Measurements from ENCODE around the gene RPN2.

- RRBS: no CpG with 5 or more reads among the region's 7 CpGs
These were observed 14.6 kb upstream of the AAR2 start for GRCh38 chr20:36221484-36222250.

DNA sequence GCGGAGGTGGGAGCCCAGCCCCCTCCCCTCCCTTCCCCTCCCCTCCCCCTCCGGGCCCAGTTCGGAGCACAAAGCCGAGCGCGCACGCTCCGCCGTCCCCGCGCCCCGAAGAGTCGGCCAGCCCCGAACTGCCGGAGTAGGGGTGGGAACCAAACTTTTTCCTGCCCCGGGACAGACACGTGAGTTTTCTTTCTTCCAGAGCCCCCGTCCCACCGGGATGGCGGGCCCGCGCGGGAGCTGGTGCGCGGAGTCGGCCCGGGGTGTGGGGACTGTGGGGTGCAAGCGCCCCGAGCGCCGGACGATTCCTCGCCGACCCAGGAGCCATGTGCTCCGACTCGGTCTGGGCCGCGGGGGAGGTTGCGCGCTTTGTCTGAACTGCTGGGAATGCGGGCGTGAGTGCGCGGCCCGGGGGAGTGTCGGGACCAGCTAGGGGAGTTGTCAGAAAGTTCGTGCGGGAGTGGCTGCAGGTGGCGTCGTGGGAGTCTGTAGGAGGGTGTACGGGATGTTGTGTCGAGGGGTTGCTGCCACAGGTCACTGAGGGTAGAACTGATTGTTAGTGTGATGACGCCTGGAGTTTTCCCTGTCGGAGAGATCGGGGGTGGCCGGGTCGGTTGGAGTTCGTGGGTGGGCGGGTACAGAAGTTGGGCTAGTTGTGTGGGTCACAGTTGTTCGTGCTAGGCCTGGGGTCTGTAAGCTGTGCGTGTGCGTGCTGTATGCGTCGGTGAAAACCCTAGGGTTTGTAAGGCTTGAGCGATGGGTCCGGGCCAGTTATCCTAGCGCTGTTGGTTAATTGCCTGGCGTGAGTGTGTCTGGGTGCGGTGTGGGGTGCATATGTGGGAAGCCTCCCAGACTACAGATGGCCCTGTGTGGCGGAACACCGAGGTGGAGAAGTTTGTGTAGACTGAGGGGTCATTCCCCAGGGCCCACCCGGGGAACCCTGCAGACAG is 1.3 kb downstream of the TGIF2 start:
- RRBS: 2% methylated on average over 26 of the region's 72 CpGs

DNA sequence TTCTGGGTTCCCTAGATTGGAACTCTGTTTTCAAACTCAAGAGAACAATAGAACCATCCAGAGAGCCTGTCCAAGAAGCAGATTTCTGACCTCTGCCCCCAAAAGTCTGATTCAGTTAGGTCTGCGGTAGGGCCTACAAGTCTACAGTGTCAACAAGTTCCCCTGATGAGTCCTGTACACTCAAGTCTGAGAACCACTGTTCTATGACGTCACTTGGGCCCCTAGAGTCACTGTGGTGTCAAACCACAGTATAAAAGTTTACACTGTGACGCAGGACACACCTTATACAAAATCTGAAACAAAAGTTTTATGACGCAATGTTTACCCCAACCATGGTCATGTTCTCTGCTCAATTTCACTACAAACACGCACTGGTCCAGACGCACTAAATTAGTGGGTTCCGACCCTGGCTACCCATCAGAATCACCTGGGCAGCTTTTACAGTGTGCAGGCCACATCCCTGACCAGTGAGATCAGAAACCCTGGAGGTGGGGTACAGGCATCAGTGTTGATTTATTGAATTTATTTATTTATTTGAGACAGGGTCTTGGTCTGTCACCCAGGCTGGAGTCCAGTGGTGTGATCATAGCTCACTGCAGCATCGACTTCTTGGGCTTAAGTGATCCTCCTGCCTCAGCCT is 17.8 kb downstream of the SLA2 start:
- RRBS: no CpG with 5 or more reads among the region's 8 CpGs

GRCh38 chr20:36644193-36644676 is 1.8 kb downstream of the SLA2 start:
- RRBS: no CpG with 5 or more reads among the region's 5 CpGs

DNA sequence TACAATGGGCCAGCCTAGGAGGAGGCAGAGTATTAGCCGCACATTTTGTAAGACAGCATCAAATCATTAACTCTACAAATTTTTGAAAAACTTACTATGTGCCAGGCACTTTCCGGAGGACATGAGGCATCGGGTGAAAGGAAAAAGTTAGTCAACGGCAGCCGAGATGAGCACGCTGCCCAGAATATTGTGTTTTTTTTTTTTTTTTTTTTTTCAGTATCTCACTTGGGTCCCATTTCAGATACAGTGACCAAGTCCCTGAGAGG is 1.4 kb downstream of the SLA2 start:
- RRBS: no CpG with 5 or more reads among the region's 6 CpGs

DNA sequence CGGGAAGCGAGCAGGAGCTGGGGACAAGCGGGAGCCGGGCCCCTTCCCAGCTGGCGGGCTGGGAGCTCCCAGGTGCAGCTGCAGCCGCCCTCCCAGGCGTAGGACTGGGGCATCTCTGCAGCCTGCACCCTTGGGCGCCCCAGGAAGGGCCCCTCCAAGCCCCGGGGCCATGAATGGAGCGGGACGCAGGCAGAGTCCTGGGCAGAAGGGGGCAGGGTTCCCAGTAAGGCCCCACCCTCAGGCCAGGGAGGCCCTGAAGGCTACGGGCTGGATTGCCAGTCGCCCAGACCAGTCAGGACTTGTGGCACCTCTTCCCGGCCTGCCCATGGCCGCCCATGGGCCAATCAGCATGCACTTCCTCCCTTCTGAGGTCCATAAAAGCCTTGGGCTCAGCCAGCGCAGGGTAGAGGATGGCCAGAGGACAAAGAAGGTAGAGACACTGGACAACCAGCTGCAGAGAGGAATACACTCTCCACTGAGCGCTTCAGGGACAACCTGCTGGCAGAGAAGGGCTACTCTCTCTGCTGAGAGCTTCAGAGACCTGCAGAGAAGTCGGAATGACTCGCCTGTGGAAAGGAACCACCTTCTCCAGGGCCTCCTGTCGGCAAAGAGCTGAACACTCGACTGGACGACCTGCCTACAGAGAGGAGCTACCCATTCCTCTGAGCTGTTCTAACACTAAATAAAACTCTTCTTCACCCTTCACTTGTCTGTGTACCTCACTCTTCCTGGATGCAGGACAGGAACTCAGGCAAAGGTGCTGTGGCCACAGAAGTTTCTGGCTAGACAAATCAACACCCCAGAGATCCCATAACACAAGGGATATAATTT is 31.3 kb upstream of the SLA2 start:
- RRBS: no CpG with 5 or more reads among the region's 22 CpGs

DNA sequence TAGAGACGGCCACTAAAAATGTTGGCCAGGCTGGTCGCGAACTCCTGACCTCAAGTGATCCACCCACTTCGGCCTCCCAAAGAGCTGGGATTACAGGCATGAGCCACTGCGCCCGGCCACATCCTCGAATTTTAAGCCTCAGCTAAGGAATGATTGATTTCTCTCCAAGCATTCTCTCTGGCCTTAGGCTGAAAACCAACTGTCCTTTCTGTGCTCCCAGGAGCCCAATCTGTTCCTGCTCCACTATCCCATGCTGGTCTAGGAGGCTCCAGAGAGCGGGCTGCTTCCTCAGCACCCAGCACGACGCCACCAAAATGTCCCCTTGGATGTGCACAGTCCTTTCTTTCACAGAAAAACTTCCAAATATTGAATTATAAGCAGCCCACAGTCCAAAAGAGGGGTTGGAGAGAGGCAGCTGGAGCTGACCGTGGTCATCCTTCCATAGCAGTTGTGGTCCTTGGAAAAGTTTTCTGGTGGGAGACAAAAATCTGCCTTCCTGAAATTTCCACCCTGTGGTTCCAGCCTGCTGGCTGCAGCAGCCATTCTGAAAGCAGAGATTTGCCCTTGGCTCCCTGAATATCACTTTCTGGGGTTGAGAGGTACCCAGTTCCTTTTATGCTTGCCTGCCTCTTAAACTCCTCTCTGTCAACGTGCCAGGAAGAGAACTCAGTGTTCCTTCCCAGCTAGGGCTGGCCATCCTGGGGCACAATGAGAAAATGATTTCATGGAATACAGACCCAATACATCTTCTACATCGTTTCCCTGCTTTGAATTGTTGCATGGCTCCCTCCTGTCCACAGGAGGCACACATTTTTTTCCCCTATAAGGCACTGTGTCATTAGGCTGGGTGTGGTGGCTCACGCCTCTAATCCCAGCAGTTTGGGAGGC is 1.4 kb upstream of the DSN1 start:
- RRBS: no CpG with 5 or more reads among the region's 14 CpGs

GRCh38 chr20:36808378-36809338 is 35.1 kb upstream of the DSN1 start:
- RRBS: no CpG with 5 or more reads among the region's 17 CpGs

DNA sequence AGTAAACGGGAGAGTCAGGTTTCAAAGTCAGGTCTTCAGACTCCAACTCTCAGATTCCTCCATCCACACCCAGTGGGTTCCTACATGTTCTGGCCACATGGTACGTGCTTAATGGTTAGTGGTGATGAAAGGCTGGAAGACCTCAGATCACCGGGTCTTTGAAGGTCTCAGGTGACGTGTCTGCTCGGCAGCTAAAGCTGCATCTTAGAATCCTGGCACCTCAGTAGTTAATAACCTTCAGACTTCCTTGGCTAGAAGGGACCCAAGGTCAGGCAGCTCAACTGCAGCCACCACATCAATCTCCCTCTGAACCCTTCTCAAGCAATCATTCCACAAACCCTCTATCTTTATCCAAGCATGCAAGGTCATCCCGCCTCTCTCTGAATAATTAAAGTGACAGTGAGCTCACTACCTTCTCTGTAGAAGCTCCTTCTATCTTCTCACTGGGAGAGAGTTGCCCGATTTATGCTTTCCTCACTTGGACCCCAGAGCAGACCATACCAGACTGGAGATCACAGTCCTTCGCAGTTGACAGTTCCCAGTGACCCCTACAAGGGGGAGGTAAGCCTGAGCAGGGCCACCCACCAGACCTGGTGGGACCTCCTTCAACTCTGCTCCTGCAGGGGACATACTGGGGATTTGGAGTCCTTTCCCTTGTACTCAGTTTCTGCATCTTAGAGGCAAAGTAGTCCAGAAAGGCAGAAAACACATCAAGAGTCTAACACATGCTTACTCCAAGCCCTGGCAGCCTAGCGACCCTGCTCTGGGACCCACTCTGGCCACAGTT is 4.0 kb downstream of the SOGA1 start:
- RRBS: no CpG with 5 or more reads among the region's 9 CpGs

- RRBS: 4% methylated on average over 2 of the region's 8 CpGs
These were observed 1.9 kb downstream of the SOGA1 start for GRCh38 chr20:36861395-36861906.

DNA sequence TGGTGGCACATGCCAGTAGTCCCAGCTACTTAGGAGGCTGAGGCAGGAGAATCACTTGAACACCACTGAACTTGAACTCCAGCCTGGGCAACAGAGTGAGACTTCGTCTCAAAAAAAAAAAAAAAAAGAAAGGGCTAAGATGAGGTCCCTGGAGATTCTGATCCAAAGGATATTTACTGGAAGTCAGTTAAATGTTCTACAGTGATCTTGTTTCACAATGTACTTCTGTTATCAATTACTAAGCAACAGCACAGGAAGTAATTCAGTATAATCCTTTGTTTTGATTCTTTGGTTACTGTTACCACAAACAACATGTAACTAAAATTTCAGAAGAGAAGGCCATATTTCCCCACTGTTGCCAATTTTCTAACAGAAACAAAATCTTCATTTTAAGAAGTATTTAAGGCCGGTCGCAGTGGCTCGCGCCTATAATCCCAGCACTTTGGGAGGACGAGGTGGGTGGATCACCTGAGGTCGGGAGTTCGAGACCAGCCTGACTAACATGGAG is 7.2 kb downstream of the SAMHD1 start:
- RRBS: no CpG with 5 or more reads among the region's 8 CpGs

- RRBS: no CpG with 5 or more reads among the region's 5 CpGs
These were observed 18.0 kb upstream of the SAMHD1 start for GRCh38 chr20:36969439-36969975.

- RRBS: no CpG with 5 or more reads among the region's 4 CpGs
These were observed 51.8 kb downstream of the RBL1 start for GRCh38 chr20:37044032-37044419.

GRCh38 chr20:37094979-37095423 is 796 bp downstream of the RBL1 start:
- RRBS: no CpG with 5 or more reads among the region's 13 CpGs

GRCh38 chr20:37179189-37179926 is at the start of gene RPN2:
TSS of gene RPN2 (plus strand) at chr20:37179330.
- RRBS: 1% methylated on average over 6 of the region's 59 CpGs

- RRBS: no CpG with 5 or more reads among the region's 9 CpGs
These were observed 12.9 kb upstream of the MANBAL start for GRCh38 chr20:37276554-37276887.

GRCh38 chr20:37358603-37359247 is 12.8 kb downstream of the SRC start:
- RRBS: 27% methylated on average over 2 of the region's 21 CpGs

DNA sequence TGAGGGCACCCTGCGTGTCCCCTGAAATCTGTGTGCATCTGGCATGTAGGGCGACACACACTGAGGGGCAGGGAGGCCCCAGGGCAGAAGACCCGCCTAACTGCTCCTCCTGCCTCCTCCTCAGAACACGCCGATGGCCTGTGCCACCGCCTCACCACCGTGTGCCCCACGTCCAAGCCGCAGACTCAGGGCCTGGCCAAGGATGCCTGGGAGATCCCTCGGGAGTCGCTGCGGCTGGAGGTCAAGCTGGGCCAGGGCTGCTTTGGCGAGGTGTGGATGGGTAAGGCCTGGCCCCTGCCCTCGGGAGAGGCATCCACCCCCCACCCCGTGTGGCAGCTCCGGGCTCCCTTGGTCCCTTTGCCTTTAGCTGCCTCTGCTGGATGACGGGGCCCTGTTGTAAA is 51.6 kb downstream of the SRC start:
- RRBS: no CpG with 5 or more reads among the region's 17 CpGs

- RRBS: no CpG with 5 or more reads among the region's 14 CpGs
These were observed 66.3 kb downstream of the SRC start for GRCh38 chr20:37412170-37412632.

- RRBS: no CpG with 5 or more reads among the region's 9 CpGs
These were observed 12.0 kb upstream of the NNAT start for GRCh38 chr20:37508701-37509791.

Data from AG09319 (cell line).